Heart right ventricle (tissue), 2 donors: ENCODE measurements around the gene SYT9.

DNA sequence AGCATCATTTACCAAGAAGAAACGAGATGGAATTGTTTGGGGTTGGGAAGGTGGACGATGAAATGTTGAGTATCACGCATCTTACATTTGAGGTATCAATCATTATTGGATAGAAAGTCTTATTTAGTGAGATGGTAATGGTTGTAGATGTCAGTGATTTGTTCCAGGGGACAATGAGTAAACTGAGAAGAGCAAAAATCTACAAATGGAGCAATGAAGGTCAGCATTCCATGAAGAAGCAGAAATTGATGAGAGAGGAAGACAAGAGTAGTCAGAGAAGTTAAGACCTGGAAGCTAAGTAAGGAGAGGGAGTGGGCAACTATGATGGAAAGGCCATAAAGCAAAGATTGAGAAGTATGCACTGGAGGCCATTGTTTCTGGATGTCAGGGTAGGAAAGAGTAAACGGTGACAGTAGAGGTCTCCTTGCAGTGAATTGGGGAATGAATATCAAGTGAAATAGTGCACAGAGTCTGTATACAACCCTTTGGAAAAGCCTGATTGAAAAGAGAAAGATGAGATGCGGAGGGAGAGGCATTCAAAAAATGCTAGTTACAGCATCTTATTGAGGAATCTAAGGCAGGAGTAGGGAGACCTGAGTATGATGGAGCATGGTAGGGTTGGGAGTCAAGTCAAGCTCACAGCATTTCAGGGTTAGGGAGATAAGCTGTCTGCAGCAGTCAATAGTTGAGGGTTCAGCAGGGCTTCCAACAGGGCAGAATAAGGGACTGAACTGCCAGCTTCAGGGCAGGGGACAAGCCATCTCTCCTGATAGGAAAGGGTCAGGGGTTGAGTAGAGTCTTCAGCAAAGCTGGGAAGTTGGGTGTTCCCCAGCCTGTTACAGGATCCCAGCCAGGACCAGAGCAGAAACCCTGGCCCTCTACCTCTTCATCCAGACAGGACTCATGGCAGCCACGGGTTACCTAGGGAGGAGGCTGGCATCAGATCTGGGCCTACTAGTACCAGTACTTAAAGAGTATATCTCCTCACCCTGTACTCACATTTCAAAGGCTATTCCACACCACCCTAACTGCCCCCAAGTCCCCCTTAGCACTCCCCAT is 2.1 kb upstream of the TAF10 start:
- PRO-cap, 2 experiments = no peak in any of the 2 experiments

DNA sequence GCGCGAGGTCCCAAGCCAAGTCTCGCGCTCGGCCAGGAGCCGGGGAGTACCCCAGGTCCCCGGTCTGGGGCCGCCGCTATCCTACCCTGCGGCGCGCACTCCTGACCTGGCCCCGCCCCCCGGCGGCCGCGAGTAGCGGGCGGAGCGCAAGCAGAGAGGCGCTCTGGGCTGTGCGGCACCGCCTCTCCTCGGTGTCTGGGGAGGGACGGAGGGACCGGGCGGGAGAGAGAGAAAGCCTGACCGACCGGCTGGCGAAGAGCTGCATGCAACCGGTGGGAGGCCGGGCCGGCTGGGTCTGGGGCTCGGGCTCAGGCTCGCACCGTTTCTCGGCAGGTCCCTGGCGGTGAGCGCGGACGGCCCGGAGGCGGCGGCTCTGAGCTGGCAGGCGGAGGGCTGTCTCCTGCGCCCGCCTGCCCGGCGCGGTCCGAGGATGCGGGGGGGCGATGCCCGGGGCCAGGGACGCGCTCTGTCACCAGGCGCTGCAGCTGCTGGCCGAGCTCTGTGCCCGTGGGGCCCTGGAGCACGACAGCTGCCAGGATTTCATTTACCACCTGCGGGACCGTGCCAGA is at the start of gene SYT9:
Gene SYT9 (plus strand): TSS at position 161 of the 569 bp plus-strand sequence.
- PRO-cap, 2 experiments = no peak in any of the 2 experiments

DNA sequence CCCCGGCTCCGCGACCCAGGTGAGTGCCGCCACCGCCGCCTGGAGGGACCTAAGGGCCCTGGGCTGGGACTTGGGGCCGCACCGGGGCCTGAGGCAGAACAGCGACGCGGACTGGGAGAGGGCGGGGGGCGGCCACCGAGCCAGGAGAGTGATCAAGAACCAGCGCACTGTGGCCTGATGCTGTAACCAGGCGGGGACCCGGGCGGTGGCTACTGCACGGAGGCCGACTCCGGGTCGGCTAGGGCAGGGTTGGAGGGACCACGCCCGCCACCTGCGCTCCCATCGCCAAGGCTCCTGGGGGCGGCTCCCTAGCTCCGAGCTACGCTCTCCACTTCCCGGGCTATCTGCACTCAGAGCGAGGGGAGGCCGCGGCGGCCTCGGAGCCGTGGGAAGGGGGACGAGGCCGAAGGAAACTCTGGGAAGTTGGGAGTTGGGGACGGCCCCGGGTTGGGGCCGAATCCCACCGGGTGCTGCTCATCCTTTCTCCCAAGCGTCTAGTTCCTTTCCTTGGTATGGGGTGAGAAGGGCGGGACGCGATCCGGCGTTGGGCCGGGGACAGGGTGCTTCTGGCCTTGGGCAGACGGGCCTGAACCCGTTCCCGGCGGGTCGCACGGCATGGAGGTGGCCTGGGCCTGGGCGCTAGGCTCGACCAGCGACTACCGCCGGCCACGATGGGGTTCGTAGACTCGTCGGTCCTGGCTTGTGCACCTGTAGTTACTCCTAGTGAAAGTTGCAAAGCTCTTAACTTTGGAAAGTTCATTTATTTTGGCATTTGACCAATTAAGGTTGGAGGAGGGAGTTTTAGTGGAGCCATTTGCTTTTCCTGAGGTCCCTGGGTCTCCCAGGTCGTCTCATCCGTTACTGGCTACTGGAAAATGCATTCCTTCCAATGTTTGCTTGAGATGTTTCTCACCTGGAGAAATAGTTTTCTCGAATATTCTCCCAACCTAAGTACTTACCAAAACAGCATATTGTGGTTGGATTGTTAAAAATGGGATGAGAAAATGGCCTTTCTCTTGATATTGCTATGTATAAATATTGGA is 930 bp downstream of the SYT9 start:
- PRO-cap, 2 experiments = no peak in any of the 2 experiments

GRCh38 chr11:7576736-7576952 is 62.8 kb downstream of the PPFIBP2 start:
- PRO-cap, 2 experiments = peak in 2 of 2 experiments; most common minus-strand start chr11:7576846 (in 1)

GRCh38 chr11:7671268-7671769 is 2.0 kb downstream of the CYB5R2 start:
- PRO-cap, 2 experiments = no peak in any of the 2 experiments

DNA sequence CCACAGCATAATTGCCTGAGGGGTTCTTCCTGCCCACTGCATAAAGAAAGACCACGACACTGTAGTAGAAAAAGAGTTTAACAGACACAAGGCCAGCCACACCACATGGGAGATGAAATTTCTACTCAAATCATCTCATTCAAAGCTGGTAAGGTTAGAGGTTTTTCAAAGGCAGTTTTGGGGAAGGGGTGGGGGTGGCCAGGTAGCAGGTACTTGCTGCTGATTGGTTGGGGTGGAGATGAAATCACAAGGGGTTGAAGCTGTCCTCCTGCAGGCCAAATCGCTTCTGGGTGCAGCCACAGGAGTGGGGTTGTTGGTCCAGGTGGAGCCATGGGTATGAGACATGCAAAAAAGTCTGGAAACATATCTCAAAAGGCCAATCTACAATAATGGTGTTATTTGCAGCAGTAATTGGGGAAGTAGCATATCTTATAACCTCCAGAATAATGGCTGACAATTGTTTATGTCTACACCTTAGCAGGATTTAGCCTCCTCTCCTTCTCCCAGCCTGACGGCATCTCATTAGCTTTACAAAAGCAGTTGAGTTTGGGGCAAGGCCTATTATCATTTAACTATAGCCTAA is 4.8 kb upstream of the NLRP10 start:
- PRO-cap, 2 experiments = no peak in any of the 2 experiments

DNA sequence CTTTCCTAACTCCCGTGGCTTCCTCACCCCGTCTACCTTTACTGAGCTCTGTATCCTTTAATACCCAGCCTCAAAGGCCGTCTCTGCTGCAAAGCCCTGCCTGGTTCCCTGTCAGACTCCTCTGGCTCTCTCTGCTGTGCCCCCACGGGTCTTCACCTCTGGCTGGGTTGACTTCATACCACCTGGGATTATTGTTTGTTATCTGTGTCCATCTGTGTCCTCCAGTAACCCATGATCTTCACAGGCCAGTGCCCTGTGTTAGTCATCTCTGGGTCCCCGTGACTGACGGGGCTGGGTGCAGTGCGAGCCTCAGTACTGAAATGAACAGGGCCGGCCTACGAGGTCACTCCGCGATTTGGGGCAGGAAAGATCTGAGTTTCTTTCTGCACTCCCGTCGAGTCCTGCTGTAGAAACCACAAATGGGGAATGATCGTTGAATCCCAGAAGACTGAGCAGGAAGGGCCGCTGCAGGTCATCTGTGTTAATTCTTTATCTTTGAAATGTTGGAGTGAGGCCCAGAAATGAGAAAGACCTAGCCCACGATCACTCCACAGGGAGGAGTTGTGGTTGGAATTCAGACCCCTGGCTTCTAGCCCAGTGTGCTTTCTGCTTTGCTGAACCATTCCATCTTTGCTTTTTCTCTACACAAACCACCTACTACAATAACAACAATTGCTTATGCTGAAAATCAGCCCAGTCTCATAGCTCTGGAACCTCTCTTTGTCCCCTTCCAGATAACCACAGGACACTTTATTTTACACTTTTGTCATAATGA is 12.2 kb upstream of the TUB start:
- PRO-cap, 2 experiments = peak in 2 of 2 experiments; most common plus-strand start position 346 of the sequence (in 2); most common minus-strand start position 122 of the sequence (in 1)

DNA sequence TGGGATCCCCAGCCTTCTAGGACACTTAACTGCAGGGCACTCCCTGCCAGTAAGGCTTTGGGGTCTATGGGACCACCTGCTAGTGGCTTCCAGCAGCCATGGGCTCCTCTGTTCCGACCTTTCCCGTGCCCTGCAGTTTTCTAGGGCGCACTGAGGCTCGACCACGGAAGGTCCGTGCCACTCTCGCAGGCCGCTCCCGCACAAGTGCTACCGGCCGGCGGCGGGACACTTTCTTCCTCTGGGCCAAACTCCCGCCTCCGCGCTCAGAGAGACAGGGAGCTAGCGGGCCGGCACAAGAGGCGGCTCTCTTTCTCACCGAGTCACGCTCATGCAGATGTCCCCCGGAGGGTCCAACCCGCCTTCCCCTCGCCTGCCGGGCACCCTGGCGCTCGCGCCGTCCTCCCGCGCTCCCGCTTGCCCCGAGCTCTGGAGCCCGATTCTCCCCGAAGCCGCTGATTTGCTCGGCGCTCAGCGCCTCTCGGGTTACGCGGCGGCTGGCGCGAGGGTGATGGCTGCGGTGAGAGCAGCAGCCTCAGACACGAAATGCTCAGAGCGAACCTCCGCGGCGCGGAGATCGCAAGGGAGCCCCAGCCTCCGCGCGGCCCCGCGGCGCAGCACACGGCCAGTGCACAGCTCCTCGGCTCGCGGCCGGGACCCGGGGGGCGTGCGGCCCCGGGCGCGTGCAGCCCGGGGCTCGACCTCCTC is 1.1 kb downstream of the LMO1 start:
- PRO-cap, 2 experiments = peak in 2 of 2 experiments; most common plus-strand start position 274 of the sequence (in 1); most common minus-strand start position 428 of the sequence (in 1)

DNA sequence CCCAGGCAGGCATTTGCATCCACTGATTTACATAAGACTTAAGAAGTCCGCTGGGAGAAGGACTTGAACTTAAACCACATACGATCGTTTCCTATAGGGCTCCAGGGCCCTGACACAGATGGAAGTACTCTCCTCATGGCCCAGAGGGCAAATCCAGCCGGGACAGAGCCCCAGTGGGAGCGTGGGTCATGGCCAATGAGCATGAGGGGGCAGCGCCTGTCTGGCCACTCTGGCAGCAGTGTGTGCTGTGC is 79.2 kb upstream of the LMO1 start:
- PRO-cap, 2 experiments = no peak in any of the 2 experiments

GRCh38 chr11:8662692-8663817 is 19.4 kb downstream of the TRIM66 start:
- PRO-cap, 2 experiments = no peak in any of the 2 experiments

GRCh38 chr11:8718953-8719731 is 36.5 kb downstream of the RPL27A start:
- PRO-cap, 2 experiments = no peak in any of the 2 experiments

DNA sequence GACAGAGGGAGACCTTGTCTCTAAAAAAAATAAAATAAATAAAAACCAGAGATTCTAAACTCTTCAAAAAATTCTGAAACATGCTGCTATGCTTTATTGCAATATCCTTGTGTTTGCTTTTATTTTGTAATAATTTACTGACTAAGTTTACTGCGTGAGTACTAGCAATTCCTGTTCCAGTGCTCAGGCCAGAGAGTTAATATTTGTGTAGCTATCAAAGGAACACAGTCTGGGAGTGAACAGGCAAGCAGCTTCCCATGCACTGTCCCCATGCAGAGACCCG is 12.0 kb upstream of the SCUBE2 start:
- PRO-cap, 2 experiments = no peak in any of the 2 experiments

- PRO-cap, 2 experiments = no peak in any of the 2 experiments
Measured at GRCh38 chr11:9288796-9289898, 24.0 kb upstream of the DENND5A start.

DNA sequence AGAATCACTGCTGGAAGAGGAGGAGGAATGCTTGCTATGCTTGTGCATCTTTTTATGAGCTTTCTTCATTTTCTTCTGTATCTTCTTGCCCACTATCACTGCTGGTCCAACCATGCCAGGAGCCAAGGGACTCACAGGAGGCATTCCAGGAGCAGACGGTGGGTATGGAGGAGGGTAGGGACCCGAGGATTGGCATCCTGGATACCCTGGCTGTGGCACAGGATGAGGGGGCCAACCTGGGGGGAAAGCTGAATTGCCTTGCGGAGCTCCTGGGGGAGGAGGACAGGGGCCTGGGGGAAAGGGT is 3.2 kb downstream of the TMEM41B start:
- PRO-cap, 2 experiments = no peak in any of the 2 experiments

DNA sequence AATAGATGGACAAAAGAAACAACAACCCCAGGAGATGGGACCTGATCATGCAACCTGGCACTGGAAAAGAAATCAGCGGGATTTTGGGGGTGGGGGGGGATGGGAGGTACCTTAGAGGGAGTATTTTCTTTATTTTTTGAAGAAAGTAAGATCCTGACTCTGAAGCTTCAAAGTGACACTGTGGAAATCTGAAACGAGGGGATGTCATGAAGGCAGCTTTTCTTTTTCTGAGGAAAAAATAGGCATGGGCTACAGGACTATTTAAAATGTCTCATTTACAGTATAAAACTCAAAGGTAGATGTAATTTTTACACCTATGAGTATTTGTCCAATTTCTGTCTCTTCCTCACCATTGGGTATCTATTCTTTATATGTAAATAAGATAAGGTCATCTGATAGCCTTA is 15.5 kb upstream of the ZNF143 start:
- PRO-cap, 2 experiments = no peak in any of the 2 experiments

DNA sequence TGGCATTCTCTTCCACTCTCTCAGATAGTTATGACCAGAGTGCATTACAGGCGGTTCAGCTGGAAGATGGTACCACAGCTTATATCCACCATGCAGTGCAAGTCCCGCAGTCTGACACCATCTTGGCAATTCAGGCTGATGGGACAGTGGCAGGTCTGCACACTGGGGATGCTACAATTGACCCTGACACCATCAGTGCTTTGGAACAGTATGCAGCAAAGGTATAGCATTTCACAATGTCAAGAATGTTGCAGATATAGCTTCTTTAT is 17.5 kb downstream of the ZNF143 start:
- PRO-cap, 2 experiments = no peak in any of the 2 experiments

DNA sequence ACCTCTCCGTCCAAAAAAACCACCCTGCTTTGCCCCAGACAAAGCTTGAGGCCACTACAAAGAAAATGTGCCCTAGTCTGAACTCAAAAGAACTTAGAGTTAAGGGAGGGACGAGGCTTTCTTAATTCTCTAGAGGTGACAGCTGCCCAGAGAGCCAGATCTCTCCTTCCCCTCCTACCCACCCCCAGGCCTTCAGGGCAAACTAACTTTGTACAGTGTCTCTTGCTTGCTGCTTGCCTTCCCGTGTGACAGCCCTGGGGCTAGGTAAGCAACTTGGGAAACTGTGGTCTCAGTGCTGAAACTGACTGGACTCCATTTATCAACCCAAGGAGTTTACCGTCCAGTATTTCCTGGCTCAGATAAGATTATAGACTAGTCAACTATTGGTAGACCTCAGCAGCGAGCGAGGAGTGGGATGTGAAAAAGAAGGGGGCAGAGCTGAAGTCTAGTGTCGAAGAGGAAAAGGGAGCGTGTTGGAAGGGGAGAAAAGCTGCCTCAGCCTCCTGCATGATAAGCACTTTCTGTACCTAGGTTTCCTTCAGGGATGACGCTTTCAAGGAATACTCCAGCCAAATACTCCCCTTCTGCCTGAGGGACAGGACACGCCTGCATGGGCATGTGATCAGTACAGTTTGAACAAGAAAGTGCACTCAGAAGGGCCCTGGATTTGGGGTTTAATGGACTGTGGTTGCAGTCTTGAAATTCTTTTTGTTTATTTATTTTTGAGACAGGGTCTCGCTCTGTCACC is 43.3 kb upstream of the WEE1 start:
- PRO-cap, 2 experiments = no peak in any of the 2 experiments

- PRO-cap, 2 experiments = no peak in any of the 2 experiments
Measured at GRCh38 chr11:9566712-9567068, 6.8 kb upstream of the WEE1 start.

DNA sequence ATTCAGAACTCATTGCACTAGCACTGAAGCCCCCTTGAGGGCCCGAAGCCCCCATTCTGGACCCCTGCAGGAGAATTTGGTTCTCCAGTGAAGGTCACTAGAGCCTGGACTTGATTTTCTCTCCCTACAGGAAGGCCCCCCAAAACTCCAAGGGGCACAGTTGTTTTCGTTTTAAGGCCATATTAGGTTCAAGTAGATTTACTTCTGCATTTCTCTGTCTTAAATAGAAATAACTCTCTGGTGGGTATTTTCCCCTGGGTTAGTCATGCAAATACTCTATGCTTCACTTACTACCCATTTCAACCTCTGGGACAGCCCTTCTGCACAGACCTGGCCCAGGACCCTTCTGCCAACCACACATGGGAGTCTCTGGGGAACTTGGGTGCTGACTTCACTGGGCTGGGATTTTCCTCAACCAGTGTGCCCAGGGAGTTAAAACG is 41.6 kb downstream of the WEE1 start:
- PRO-cap, 2 experiments = no peak in any of the 2 experiments

GRCh38 chr11:9719736-9720773 is 56.2 kb downstream of the SWAP70 start:
- PRO-cap, 2 experiments = no peak in any of the 2 experiments